Skeletal muscle satellite cell (primary cell): ENCODE measurements around the genes SCAI, PBX3 and MVB12B.

DNA sequence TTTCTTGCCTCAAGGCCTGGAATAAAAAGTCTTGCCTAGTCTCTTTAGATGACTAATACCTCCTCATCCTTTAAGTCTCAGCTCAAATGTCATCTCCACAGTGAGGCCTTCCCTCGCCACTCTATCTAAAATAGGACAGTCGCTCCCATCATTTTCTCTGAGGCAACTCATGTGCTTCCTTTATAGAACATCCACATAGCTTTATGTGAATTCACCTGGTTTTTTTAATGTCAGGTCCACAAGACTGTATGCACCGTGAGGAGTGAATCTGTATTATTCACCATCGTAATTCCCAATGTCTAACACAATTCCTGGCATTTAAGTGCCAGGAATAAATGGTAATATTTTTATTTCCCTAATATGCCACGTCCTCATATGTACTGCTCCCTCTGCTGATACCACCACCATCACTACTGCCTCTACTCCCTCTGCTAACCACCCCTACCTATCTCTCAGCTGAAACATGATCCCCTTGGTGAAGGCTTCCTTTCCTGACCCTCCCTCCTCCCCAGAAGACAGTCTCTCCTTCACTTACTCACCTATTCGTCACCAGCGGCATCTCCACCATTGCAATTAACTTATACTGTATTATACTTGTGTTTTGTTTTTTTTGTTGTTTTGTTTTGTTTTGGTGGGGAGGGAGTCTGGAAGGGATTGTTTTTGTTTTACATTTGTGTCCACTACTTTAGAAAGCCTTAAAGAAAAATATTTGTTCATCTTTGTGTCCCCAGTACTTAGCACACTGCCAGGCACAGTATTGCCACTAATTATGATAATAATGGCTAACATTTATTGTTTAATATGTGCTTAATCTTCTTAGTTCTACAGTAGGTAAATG, 4.8 kb downstream of the DENND1A start:
- CAGE, long polyA plus RNA = no peak

GRCh38 chr9:124040729-124041597, 29.4 kb downstream of the LHX2 start:
- CAGE, long polyA plus RNA = no peak

DNA sequence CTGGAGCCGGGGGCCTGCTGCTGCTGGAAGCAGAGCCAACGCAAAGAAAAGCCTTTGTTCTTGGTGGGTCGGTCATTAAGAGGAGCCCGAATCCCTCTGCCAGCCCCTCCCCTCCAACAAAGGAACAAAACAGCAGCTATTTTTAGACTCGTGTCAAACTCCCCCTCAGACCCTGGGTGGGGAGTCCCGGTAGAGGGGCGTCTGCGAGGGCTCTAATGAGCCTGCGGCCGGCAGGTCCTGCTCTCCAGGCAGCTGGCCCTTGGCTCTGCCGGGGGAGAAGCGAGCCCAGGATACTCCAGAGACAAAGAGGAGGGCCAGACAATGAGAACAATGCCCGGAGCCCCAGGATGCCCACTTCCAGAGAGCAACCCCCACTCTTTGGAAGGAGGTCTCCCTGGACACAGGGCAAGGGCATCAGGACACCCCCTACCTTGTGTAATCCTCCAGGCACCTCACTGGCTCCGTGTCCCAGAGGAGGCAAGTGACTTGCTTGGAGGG, 114.1 kb downstream of the LHX2 start:
- CAGE, long polyA plus RNA = no peak

DNA sequence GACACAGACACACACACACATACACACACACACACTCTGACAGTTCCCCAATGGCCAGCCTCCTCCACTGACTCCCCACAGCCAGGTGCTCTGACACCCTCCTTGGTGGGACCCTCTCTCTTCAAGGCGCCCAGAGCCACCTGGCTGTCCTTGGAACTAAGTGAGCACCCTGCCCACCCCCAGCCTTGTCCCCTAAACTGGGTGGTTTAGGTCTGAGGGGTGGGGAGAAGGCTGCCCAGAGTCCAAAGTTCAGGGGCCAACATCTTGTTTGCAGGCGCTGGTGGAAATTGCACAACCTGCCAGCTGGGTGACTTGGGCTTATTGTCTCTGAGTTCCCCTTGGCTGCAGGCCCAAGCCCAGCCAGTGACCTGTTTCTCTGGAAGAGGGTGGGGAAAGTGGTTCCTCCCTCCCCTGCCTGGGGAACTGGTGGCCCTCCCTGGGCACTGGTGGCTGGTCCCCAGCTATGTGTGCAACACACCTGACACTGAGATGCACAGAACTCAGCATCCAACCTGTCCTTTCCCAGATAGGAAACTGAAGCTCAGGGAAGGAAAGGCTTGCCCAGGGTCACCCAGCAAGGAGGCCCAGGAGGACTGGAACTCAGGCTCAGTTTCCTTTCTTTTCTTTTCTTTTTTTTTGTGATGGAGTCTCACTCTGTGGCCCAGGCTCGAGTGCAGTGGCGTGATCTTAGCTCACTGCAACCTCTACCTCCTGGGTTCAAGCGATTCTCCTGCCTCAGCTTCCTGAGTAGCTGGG, 34.3 kb upstream of the NEK6 start:
- CAGE, long polyA plus RNA = no peak

GRCh38 chr9:124341352-124341679, 73.9 kb downstream of the PSMB7 start:
- CAGE, long polyA plus RNA = no peak

DNA sequence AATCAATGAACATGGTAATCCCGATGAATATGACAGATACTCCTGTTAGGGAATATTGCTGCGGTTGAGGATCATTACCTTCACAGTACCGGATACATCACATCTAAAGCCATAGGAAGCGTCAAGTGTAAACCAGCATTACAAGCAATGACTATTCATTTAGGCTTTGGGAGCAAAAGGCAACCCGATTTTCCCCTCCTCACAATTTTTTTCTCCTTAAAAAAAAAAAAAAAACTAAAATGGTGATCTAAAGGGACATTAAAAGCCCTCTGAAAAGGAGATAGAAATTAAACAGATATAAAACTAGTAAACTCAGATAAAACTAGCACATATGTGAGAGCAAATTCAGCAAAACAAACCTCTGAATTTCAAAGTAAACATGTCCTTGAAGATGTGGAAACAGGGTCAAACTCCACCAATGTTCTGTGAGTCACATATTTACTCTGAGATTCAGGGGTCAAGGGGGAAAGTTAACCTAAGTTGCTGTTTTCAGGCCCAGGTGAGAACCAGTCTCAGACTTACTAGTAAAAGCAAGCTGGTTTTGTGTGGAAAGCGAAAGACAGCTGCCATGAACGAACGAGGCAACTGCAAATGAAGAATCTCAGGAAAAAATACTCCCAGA, 29.2 kb downstream of the PSMB7 start:
- CAGE, long polyA plus RNA = no peak

DNA sequence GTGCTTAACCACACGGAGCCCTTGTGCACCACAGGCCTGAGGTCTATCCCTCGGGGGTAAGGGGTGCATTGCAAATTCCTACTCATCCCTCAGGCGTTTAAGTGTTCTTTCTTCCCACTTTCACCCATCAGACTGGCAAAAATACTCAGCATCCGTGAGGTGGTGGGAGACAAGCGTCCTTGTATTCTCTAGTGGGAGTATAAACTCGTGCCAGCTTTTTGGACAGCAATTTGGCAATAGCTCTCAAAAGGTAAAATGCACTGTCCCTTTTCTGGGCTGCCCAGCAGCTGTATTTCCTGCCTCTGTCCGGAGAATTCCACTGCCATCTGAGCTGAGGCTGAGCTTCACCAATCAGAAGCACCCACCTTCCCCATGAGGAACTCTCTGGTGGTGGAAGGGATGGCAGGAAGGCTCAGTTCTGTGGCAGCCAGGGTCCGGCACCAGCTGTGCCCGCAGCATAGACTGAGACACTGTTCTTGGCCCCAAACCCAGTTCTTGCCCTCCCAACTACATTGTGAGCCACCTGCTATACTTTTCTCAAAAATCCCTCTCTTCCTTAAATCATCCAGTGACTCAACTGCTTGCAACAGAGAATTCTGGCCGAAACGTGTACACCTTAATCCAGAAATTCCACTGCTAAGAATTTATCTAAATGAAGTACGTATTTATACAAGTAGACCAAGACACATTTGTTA, 14.9 kb downstream of the PSMB7 start:
- CAGE, long polyA plus RNA = no peak

DNA sequence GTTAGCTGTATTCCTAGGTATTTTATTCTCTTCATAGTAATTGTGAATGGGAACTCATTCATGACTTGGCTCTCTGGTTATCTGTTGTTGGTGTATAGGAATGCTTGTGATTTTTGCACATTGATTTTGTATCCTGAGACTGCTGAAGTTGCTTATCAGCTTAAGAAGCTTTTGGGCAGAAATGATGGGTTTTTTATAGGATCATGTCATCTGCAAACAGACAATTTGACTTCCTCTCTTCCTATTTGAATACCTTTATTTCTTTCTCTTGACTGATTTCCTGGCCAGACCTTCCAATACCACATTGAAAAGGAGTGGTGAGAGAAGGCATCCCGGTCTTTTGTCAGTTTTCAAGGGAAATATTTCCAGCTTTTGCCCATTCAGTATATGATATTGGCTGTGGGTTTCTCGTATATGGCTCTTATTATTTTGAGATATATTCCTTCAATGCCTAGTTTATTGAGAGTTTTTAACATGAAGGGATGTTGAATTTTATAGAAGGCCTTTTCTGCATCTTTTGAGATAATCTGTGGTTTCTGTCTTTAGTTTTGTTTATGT, 102.7 kb upstream of the NR5A1 start:
- CAGE, long polyA plus RNA = no peak

DNA sequence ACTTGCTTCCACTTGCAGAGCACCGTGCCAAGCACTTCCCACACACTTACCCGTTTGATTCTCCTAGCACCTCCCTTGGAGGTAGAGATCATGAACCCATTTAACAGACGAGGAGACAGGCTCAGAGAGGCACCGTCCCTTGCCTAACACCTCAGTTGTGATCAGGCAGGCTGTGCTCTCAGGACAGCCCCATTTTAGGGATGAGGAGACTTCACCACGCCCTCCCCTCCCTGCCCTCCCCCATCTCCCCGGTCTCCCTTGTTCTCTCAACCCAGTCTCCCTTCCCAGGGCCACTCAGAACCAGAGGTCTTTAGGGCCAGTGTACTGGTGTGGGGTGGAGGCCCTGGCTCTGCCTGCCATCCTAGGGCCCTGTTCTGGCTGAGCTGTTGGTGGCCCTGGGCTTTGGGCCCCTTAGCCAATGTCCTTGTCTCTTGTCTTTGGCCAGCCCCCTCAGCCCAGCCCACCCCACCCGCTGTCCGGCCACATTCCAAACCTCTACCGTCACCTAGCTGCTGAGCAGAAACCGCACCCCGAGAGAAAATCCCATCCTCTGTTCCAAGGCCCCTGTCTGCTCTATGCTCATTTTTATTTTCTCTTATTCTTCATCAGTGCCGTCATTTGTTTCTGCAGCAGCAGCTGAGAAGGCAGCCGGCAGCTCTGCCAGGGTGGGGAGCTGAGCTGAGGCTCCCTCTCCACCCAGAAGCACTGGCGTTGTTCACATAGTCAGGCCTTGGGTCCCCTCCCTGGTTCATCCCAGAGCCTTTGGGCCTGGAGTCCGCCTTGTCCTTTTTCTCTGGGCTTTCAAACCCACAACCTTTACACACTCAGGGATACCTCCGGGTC, 33.9 kb downstream of the OLFML2A start:
- CAGE, long polyA plus RNA = no peak

DNA sequence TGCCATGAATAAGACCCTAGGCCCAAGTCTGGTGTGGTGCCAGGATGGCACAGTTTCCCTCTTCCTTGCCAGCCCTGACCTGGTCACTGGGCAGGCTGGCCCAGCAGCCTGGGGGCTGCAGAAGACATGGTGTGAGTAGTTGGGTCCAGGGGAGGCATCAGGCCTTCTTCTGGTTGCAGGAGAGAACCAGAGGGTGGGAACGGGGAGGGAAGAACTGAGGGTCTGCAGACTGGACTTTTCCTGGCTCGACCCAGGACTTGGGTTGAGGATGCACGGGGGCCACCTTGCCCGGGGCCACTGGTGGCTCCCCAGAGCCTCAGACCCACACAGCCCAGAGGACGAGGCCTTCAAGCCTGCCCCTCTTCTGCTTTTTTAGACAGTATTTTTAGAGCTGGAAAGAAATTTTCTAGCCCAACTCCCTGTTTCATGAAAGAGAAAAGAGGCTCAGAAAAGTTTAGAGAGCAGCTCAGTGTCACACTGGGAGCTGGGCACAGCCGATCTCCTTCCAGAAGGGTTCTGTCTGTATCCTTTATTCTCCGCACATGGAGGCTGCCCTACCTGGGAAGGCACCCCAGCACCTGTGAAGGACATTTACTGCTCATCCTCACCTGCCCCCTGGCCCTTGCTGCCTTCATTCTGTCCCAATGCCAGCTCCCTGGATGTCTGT, 34.6 kb downstream of the OLFML2A start:
- CAGE, long polyA plus RNA = no peak

DNA sequence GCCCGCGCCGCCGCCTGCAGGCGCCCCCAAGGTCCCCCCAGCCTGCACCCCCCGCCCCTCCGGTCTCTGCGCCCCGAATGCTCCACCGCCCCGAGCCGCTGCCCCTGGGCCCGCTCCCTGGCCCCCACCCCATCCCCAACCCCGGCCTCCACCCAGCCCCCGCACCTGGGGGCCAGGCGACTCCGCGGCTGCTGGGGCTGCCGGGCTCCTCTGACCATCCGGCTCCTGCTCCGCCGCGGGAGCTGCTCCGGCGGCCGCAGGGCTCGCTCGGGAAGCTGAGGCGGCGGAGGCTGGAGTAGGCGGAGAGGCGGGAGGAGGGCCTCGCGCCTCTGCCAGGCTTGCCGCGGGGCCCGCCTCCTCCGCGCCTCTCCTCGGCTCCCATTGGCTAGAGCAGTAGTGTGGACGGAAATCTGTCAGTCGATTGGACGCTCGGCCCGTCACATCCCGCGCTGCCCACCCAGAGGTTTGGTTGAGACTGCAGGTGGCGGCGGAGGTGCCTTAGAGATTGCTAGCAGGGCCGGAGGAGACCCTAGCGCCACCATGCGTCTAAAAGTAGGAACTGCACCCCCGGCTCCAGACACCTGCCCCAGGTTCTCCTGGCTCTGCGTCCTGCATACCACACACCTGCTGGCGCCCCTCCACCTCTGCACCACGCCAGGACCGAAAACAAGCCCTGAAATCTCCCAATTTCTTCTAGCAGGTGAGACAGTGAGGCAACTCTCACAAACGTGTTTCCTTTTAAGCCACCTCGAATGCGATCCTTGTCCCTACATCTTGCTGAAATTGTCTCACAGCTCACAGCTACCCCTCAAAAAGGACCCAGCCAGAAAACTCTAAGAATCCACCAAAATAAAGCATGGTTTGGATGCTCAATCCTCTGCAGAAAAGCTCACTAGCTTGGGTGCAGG, at the start of gene SCAI:
SCAI (minus strand) TSS at position 309 of the 908 bp plus-strand sequence.
- CAGE, long polyA plus RNA = start-site peak on the minus strand centred at position 258 of the sequence, 24 bp wide, 95 and 93 reads in 2 replicates

DNA sequence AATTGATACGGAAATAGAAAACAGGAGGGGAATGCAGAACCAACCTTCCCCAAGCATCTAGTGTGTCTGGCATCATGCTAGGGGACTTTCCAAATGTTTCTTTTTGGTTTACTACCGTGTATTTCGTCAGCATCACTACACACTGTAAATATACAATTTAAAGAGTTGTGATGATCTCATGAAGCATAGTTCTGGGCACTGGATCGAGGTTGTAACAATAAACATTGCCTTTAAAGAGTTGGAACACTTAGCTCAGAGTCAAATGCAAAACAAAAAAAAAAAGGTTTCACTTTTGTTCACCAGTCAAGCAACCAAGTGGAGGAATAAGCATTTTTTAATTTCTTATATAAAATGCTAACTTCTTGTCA, 2.9 kb upstream of the SCAI start:
- CAGE, long polyA plus RNA = no peak

GRCh38 chr9:125200684-125201485, 543 bp downstream of the RABEPK start:
- CAGE, long polyA plus RNA = no peak

GRCh38 chr9:125437231-125437468, 175.5 kb downstream of the GAPVD1 start:
- CAGE, long polyA plus RNA = no peak

GRCh38 chr9:125646745-125647154, 60.3 kb downstream of the MAPKAP1 start:
- CAGE, long polyA plus RNA = no peak

- CAGE, long polyA plus RNA = no peak
These were observed 2.8 kb downstream of the MAPKAP1 start for GRCh38 chr9:125704024-125704801.

DNA sequence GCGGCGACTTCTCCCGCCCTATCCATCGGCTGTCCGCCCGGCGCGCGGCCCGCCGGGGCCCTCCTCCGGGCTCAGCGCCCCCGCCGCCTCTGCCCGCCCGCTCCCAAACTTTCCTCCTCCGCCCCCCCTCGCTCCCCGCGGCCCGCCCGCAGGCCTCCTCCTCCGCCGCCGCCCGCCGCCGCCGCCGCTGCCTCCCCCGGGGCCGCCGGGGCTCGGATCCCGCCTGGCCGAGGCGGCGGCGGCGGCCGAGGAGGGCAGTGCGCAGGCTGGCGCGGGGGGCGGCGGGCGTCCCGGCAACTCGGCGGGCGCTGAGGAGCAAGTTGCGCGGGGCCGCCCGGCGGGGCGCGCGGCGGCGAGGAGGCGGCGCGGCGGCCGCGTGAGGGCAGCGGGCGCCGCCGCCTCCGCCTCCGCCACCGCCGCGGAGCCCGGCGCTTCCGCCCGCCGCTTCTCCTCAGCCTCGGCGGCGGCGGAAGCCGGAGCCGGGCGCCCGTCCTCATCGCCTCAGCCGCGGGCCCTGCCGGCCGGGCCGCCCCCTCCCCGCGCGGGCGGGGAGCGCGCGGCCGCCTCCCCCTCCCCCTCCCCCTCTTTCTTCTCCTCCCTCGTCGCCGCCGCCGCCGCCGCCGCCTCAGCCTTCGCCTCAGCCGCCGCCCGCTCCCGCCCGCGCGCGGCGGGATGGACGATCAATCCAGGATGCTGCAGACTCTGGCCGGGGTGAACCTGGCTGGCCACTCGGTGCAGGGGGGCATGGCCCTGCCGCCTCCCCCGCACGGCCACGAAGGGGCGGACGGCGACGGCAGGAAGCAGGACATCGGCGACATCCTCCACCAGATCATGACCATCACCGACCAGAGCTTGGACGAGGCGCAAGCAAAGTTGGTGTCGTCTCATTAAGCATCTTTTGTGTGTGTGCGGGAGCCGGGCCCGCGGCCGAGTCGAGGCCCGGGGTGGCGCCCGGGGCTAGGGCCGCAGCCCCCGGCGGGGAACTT, at the start of gene PBX3:
PBX3 (plus strand) TSS at position 592 of the 986 bp plus-strand sequence.
- CAGE, long polyA plus RNA = no peak

GRCh38 chr9:125820186-125820974, 73.2 kb downstream of the PBX3 start:
- CAGE, long polyA plus RNA = no peak

DNA sequence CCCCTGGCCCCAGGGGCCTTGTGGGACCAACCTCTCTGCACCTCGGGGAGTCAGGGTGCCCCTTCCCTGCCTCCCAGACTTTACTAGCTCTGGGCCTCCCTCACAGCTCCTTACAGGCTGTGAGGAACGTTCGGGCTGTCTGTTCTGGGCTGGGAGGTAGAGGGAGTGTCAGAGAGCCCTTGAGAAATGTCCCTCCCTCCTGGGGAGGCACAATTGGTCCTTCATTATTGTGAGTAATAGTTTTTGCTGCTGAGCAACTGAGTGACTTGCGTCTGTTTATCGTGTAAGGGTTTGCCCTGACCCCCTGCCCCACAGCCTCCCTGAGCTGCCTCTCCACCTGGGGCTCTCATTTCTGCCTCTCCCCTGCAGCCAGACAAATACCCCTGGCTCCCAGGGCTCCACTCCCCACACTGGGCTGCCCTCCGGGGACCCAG, 175.0 kb upstream of the MVB12B start:
- CAGE, long polyA plus RNA = no peak

GRCh38 chr9:126326432-126327502, at the start of gene MVB12B:
Gene MVB12B, plus strand, starts transcription at chr9:126326829.
- CAGE, long polyA plus RNA = no peak